ENCODE data around the genes VAC14 and MARVELD3.

- RRBS, result no CpG with 5 or more reads among the region's 7 CpGs
Observed at GRCh38 chr16:69848917-69849591, 86.9 kb downstream of the WWP2 start.

DNA sequence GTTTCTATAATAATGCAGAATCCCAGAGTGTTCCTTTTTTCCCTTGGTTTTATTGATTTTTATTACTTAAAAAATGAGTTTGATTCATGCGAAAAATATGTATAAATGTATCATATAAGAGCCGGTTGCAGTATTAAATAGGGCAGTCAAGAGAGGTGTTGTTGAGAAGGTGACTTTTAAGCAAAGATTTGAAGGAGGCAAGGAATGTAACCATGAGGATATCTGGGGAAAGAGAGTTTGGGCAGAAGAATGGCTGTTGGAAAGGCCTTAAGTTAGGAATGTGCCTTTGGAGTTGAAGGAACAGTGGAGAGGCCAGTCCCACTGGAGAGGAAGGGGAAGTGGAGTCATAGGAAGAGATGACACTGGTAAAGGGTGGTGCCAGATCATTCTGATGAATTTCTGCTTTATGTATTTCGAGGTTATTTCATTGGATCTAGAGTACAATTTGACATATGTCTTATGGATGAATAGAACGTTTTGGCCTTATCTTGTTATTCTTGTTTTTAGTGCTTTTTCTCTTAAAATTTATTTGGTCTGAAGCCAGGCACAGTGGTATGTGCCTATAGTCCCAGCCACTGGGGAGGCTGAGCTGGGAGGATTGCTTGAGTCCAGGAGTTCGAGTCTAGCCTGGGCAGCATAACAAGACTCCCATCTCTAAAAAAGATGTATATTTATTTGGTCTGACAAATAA is 93.5 kb downstream of the WWP2 start:
- RRBS, result no CpG with 5 or more reads among the region's 5 CpGs

- RRBS, result no CpG with 5 or more reads among the region's 24 CpGs
Observed at GRCh38 chr16:69917581-69918248, 33.4 kb upstream of the CLEC18A start.

DNA sequence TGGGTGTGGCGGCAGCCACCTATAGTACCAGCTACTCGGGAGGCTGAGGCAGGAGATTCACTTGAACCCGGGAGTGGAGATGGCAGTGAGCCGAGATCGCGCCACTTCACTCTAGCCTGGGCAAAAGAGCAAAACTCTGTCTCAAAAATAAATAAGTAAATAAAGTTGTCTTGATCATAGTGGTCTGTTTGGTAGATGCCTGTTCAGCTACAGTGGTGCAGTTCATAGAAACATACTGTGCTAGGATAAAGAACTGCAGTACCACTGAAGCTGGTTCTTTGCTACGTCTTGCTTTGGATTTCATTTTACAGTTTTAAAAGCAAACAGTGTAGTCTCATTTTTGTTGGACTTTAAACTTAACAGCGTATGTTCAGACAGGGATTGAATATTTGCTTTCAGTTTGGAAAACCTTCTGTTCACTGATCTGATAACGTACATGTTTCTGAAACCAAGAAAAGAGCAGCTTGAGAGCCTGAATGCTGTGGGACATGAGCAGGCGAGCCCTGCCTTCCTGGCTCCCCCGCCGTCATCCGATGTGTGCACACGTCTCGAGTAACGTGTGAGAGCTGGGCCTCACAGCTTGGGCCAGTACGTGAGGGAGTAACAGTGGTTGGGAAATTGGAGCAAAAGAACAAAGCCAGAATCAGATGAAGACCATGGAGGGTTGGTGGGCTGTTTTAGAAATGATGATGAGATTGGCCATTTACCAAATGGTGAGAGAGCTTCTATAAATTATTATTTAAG is 21.0 kb upstream of the CLEC18C start:
- RRBS, result no CpG with 5 or more reads among the region's 17 CpGs

DNA sequence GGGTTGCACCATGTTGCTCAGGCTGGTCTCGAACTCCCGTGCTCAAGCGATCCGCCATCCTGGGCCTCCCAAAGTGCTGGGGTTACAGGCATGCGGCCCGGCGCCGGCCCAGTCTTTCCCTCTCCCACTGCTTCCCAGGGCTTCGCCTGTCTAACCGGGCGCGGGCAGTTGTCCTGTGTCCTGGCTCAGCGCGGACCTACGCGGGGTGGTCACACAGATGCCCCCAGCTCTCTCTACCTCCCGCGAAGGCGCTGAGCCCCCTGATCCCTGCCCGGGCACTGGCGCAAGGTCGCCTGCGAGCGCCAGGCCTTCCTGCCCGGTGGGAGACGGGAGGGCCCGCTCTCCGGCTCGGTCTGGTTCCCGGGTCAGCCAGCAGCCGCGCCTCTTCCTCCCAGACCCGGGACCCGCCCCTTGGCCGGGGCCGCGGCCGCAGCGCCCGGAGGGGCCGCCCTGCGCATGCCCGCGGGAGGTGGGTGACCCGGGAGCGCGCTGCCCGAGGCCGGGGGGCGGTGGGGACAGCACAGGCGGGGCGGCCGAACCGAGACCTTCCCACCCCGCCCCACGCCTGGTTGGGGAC is 14.4 kb downstream of the CLEC18C start:
- RRBS, result no CpG with 5 or more reads among the region's 56 CpGs

DNA sequence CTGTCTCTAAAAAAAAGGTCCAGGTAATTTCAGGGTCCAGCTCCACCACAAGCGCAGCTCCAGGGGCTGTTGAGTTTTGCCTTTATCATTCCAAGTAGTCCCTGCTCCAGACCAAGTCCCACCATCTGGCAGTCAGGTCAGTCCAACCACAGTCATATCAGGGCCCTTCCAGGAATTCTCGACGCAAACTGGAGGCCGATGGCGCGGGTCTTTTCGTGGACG is 1.0 kb downstream of the EXOSC6 start:
- RRBS, result no CpG with 5 or more reads among the region's 8 CpGs

- RRBS, result no CpG with 5 or more reads among the region's 2 CpGs
Observed at GRCh38 chr16:70252287-70252390, 399 bp upstream of the EXOSC6 start.

- RRBS, result no CpG with 5 or more reads among the region's 9 CpGs
Observed at GRCh38 chr16:70252681-70253013, 907 bp upstream of the EXOSC6 start.

DNA sequence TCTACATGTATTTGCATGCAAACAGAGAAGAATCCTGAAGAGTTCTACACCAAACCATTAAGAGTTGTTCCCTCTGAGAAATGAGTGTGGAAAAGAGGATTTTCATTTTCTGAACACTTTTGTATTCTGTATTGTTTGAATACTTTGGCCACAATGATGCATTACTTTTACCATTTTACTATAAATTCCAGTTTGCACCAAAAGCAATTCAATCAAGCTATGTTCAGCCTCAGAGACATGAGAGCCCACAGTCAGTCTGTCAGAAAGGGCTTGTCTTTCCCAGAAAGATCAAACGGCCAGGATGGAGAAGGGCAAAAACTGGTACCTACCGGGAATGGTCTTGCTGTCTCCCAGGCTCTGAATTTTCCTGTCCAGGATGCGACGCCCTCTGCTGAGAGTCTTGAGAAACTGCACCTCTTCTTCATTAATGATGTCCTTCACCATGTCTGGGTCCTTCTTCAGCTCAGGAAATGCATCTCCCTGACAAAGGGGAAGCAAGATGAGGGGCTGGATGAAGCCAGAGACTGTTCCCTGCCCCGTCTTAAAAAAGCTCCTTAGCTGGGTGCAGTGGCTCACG is 15.7 kb upstream of the EXOSC6 start:
- RRBS, result no CpG with 5 or more reads among the region's 6 CpGs

GRCh38 chr16:70347067-70347748 is 505 bp downstream of the DDX19A start:
- RRBS, result no CpG with 5 or more reads among the region's 15 CpGs

DNA sequence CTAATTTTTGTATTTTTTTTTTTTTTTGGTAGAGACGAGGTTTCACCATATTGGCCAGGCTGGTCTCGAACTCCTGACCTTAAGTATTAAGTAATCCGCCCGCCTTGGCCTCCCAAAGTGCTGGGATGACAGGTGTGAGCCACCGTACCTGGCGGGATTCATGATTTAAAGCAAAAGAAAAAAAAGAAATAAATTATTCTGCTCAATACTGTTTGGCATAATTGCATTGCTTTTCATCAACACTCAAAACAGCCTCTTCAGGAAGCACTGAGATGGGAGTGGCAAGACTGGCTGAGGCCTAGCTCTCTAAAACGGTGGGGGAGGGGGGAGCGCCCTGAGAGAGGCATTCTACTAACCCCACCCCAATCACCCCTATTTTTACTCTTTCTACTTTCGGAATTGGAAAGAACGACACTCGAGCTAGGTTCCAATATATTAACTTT is 33.1 kb downstream of the DDX19A start:
- RRBS, result no CpG with 5 or more reads among the region's 11 CpGs

DNA sequence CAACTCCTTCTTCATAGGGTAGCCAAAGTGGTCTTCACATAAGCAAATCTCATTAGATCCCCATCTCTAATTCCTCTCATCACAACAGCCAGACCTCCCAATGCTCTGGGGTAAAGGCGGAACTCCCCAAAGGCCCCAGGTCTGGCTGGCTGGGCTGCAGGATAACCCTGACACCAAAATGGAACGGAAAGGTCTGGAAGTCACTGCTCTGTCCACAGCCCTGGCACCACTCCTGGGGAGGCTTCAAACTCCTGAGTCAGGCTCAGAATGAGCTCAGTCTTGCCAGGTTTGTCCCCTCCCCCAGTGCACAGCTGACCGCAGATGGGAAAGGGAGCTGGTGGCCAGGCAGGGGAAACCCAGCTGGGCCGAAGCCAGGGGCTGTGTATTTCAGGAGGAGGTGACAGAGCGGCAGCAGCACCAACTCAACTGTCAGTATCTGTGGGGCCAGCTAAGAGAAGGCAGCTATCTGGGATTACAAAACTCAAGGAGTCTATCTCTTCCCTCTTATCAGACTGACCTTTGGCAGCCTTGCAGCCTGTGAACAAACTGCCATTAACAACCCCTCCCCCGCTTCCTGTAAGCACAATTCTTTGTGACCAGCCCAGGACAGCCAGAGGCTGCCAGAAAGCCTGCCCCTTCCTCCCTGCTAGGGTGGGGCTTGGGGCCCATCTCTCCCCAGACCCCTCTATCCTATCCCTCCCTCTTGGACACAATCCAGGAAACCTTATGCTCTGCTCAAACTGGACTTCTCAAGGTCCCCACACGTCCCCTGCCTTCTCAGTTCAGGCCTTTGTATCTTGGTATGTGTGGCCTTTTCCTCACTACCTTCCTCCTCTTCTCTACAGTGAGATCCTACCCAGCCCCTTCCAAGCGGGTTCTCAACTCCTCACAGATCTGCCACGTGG is 10.7 kb downstream of the ST3GAL2 start:
- RRBS, result no CpG with 5 or more reads among the region's 9 CpGs

DNA sequence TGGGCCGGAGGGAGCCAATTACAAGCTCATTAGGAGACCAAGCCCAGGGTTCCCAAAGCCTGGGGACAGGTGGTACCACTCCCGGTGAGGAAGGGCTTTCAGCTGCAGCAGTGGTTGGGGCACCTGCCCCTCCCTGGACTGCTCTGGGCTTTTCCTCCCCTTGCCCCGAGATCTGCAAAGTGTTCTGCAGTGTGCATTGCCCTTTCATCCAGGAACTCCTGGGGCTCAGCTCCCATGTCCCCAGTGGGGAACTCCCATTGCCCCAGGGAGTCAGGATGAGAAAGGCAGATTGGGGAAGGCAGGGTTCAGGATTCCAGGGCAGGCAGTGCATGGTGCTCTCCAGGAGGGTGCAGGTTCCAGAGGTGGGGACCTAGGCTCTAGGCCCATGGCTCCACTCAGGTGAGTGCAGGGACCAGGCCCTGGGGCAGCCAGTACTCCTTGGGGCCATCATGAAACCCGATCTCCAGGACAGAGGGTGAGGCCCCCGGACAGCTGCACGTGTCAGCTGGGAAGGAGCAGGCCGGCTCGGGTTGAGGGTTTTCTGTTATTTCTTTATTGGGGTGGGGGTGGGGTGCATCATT is 1.1 kb upstream of the MTSS2 start:
- RRBS, result no CpG with 5 or more reads among the region's 8 CpGs

- RRBS, result 15% methylated on average over 9 of the region's 27 CpGs
Observed at GRCh38 chr16:70737439-70738383, 51.9 kb upstream of the MTSS2 start.

- RRBS, result no CpG with 5 or more reads among the region's 13 CpGs
Observed at GRCh38 chr16:70741087-70741810, 55.4 kb upstream of the MTSS2 start.

DNA sequence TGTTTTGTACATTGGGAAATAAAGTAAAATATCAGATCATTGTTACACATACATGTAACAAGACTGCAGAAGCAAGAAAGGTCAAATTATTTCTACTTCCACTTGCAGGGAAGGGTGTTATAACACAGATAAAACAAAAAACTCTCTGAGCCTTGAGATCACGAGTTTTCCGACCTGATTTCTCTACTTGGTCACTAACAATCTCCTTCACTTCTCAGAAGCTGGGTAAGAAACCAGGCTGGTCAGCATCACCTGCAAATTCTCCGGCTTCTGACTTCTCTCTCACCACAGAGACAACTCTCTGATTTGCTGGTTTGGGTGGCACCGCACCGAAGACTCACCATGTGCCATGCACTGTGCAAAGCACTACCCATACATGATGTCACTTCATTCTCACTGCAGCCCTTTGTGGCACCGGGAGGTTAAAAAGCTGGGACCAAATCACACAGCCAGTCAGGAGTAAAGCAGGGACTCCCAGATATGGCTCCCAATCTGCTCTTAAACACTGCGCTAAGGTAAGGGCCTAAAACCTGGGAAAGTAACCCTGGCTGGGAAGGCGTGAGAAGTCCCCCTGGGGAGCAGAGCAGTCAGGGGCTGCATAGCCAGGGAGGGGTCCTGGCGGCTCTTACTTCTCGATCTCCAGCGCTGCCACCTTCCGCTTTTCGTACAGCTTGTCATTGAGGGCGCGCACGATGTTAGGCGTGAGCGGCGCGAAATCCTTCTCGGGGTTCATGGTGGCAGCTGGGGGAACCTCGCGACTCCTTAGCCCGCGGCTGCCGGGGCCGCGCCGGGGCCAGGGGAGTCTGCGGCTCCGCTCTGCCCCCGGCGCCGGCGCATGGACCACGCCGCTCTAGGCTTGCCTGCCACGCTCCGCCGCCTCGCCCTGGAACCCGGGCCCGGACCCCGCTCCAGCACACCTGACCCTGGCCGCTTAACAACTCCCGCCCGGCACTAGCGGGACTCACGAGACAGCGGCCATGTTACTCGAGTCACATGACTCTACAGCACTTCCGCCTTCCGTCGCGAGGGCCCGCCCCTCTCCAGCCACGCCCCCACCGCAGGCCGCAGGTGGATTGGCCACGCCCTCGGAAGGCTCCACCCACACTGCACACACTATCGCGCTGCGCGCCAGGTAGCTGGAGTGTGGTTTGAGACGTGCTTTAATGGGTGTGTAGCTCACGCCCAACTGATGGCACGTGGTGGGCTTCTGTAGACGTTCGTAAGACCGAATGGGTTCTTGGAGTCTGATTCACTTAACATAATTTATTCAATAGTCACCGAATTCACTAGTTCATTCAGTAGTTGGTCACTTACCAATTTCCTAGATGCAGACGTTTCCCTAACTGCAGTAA is at the start of gene VAC14:
Gene VAC14, minus strand, starts transcription at position 991 of the 1,352 bp plus-strand sequence.
- RRBS, result 1% methylated on average over 17 of the region's 73 CpGs

GRCh38 chr16:71412656-71413134 is 29.2 kb downstream of the TLE7 start:
- RRBS, result no CpG with 5 or more reads among the region's 10 CpGs

DNA sequence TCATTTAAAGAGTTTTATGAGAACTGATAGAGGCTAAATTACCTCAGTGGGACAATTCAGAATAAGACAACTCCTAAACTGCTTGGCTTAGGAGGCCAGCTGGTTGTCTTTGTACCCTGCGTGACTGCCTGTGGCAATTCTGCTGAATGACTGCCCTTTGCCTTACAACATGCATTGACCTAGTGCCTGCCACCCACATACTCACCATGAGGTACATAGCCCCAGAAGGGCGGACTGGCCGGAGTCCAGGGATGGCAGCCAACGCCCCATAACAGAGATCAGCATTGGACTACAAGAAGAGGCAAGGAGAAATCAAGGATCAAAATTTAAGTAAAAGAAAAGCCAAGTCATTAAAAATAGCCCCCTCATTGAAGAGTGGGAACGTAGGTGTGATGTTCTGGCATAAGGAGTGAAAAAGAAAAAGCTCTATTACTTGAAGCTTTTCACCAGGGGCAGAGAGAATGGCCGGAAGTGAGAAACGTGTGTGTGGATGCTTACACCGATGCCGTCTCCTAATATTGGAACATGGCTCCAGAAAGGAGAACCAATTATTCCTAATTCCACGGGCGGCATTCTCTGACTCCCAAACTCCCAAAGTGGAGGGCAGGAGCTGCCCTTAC is 7.1 kb downstream of the TAT start:
- RRBS, result no CpG with 5 or more reads among the region's 11 CpGs

DNA sequence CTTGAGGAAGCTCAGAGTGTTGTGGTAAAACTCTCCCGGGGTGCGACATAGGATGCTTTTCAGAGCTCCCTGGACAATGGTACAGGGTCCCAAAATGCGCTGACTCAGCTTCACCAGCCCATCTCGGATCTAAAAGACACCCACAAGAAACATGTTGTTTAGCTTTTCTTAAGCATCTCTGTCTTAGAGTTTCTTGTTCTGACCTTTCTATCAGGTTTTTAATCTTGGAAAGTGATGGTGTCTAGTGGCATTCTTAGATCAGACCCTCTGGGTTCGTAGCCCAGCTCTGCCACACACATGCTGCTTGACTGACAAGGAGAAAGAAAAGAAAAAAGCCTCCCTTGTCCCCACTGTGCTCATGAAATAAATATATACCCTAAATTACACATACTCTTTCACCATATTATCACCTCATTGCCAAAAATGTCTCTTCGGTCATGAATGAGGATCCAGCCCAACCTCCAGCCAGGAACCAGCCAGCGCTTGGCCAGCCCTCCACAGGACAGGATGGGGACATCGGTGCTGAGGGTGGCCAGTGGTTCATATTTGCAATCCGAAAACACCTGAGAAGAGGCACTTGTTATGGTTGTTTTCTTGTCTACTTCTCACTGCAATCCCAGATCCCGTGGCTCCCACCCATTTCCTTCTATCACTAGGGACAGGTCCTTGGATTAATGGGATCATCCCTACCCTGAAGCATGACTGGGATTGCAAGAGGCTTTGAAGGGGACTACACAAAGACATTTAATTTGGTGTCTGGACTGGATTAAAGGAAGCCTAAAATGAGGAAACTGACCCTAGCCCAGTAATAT is 6.4 kb downstream of the TAT start:
- RRBS, result no CpG with 5 or more reads among the region's 10 CpGs

- RRBS, result 88% methylated on average over 51 of the region's 96 CpGs
Observed at GRCh38 chr16:71625928-71626759, at the start of gene MARVELD3. MARVELD3 (plus strand) TSS chr16:71626184.